Daoy (cell line): Measurements from ENCODE around the genes DOHH and GIPC3.

DNA sequence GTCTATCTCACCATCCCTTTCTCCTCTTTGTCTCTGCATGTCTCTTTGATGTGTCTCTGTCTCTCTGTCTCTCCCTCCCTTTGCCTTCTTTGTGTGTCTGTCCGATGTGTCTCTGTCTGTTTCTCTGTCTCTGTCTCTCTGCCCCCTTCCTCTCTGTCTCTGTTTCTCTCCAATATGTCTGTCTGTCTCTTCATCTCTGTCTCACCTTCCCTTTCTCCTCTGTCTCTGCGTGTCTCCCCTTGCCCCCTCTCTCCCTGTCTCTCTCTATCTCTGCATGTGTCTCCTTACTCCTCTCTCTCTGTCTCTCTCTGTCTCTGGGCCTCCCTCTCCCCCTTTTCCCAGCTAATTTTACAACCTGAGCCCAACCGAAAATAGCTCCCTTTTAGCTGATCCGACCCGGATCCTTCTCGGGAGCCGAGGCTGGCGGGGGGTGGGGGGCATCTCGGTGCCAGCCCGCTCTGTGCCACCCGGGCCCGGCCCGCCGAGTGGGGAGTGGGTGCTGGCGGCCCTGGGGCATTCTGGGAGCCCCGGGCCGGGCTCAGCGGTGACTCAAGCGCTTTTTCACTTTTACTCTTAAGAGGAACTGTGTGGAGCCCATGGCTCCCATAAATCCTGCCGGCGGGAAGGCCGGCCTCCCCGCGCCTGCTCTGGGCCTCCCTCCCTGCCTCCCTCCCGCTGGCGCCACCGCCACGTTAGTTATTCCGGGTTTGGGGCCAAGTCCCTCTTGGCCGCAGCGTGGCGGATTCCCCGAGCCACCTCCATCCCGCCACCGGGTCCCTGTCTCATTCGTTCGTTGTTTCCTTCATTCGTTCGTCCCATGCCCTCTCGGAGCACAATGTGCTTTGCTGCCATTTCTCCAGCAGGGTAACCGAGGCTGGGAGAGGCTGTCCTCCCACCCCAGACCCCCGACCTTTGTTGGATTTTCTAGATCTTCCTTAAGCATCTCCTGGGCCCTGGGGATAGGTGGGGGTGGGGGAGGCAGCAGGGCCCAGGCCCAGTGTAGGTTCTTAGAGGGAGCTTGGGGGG lies 3.0 kb downstream of the NFIC start:
- RAMPAGE, long total RNA, result no peak

GRCh38 chr19:3371403-3371936 lies 5.1 kb downstream of the NFIC start:
- RAMPAGE, long total RNA, result no peak

DNA sequence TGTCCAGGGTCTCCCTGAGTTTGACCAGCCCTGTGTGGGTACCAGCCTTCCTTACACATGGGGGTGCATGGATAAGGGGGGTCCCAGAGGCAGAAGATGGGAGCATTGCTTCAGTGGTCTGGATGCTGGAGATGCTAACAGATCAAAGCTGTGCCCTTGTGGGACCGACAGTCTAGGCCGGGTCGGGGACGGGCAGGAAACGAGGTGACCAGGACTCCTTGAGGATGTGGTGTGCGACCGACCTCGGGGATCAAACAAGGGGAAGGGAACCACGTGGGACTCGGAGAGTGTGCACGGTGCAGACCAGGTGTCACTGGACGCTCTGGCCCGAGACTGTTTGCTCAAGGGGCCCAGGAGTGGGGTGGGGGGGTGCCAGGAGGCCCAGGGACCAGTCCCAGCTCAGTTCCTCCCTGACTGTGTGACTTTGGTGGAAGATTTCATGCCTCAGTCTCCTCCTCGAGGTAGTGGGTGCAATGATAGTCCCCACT lies 6.0 kb downstream of the NFIC start:
- RAMPAGE, long total RNA, result no peak

DNA sequence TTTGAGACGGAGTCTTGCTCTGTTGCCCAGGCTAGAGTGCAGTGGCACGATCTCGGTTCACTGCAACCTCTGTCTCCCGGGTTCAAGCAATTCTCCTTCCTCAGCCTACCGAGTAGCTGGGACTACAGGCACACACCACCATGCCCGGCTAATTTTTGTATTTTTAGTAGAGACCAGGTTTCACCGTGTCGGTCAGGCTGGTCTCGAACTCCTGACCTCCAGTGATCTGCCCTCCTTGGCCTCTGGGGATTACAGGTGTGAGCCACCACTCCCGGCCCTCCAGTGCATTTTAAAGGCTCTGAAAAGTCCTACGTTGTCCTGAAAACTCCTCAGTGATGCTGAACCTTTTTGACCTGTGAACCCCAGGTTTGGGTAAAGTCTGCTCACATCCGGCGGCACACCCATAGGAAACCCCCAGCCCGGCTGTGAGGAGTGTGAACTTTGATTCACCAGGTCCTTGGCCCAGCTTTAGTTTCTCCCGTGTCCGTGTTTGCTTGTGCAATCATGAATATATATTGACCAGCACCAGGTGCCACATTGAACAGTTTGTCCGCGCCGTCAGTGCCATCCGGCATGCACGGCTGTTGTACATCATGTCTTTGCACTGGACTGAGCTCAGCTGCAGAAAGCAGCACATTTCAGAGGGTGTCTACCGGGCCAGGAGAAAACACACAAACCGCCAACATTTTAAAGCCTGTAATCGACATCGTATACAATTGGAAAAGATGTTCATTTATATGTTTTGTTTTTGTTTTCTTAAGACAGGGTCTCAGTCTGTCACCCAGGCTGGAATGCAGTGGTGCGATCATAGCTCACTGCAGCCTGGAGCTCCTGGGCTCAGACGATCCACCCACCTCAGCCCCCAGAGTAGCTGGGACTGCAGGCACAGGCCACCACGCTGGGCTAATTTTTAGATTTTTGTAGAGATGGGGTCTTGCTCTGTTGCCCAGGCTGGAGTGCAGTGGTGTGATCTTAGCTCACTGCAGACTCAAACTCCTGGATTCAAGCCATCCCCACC lies 45.3 kb downstream of the NFIC start:
- RAMPAGE, long total RNA, result no peak

DNA sequence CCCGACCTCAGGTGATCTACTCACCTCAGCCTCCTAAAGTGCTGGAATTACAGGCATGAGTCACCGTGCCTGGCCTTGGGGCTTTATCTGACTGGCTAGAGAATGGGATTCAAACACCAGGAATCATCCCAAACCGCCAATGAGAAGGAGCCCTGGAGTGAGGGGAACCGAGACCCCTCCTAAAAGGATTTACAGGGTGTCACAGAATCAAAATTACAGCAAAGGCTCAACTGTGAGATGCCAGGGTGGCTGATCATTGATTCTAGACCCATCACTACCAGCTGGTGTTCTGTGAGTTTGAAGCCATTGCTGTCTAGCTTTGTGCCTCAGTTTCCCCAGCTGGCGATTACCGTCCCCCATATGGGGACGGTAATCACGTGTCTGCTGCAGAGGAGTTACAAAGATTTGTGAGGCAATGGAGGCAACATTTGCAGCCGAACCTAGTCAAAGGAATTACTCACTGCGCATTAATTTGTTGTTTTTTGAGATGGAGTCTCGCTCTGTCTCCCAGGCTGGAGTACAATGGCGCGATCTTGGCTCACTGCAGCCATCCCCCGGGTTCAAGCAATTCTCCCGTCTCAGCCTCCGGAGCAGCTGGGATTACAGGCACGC lies 46.9 kb downstream of the NFIC start:
- RAMPAGE, long total RNA, result no peak

DNA sequence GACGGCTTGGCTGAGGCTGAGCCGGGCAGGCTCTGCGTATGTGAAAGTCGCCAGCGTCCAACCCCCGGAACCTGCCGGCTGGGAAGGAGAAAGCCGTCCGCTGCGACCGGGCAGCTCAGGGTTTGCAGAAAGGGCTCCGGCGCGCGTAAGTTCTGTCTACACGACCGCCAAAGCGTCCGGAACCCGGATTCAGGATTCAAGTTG lies 731 bp downstream of the SMIM44 start:
- RAMPAGE, long total RNA, result no peak

GRCh38 chr19:3499910-3501255 lies at the start of gene DOHH:
Gene DOHH, minus strand, starts transcription at chr19:3500674.
- RAMPAGE, long total RNA, result no peak

DNA sequence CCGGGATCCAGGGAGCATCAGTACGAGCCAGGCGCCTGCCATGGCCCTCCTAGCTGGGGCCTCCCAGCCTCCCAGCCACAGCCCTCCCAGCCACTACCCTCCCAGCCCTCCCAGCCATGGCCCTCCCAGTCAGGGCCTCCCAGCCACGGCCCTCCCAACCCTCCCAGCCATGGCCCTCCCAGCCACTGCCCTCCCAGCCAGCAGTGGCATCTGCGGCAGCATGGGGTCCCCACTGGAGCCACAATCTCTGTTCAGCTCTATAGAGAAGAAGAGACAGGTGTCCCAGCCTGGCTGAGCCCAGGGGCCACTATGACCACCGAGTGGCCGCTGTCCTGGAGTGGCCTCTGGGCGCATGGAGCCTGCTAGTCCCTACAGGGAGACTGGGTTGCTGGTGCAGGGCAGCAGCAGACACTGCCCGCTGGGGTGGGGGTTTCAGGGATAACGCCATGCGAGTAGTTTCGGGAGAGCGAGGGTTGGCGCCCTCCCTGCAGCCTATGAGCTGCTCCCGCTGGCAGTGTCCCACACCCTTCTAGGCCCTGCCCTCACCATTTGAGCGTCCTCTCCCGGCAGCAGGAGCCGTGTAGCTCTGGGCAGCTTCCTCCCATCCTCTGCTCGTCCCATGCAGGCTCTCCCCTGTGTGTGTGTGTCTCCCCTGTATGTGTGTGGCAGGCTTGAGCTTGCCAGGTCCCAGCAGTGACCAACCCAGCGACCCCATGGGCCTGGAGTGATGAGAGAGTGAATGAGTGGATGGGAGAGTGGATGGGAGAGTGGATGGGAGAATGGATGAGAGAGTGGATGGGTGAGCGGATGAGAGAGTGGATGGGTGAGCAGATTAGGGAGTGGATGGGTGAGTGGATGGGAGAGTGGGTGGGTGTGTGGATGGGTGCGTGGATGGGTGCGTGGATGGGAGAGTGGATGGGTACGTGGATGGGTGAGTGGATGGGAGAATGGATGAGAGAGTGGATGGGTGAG lies 10.8 kb upstream of the TEKTIP1 start:
- RAMPAGE, long total RNA, result no peak

DNA sequence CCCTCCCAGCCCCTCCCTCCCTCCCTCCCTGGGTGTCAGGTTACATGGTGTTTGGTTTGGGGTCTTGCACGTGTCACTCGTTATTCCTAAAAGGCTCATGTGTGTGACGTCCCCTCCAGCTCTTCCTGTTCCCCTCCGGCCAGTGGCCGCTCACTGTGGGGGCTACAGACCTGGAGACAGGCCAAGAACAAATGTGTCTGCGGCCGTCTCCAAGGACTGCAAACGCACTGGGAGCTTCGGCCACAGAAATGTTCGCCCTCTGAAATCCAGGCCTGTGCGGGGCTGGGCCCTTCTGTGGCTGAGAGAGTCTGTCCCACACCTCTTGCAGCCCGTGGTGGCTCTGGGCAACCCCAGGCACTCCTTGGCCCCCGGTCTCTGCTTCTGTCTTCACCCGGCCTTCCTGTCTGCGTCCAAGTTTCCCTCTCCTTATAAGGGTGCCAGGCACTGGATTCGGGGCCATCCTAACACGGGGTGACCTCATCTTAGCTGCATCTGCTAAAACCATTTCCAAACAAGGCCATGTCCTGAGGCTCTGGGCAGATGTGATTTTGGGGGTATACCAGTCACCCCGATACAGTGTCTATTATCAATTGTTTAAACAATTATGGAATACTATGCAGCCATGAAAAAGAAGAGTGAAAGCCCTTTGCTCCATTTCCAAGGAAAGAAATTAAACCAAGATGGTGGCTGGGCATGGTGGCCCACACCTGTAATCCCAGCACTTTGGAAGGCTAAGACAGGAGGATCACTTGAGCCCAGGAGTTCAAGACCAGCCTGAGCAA lies 502 bp downstream of the TEKTIP1 start:
- RAMPAGE, long total RNA, result no peak

DNA sequence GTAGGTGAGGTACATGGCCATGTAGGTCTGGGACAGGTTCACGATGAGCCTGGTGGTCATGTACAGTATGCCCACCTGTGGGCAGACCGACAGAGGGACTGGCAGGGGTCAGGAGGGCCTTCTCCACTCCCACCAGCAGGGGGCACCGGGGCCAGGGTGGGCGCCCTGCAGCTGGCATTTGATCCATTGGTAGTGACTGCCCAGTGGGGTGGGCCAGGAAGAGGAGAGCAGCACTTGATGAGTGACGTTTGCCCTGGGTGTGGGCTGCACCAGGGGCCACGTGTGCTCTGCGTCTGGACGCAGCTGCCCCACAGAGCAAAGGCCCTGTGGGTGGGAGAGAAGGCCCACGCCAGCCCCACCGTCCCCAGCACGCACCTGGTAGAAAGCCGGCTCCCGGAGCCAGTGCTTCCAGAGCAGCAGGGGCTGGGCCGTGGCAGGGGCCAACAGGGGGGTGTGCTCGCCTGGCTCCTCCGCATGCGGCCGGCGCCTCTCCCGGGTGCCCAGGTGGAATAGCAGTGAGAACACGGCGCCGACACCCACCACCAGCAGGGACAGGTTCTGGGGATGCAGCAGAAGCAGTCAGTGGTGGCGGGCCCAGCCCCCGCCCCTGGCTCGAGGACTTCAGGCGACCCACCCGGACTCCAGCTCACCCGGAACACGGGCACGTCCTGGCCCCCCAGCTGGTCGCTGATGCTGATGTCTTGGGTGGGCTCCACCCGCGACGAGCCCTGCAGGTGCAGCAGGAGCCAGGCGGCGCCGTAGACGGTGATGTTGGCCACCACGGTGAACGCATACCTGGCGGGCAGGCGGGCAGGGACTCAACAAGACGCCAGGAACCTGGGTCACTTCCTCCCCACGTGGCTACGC lies 8.7 kb downstream of the TEKTIP1 start:
- RAMPAGE, long total RNA, result no peak

- RAMPAGE, long total RNA, result no peak
These were observed 4.5 kb downstream of the MFSD12 start for GRCh38 chr19:3552746-3553494.

GRCh38 chr19:3574958-3575711 lies 2.4 kb downstream of the HMG20B start:
- RAMPAGE, long total RNA, result no peak

DNA sequence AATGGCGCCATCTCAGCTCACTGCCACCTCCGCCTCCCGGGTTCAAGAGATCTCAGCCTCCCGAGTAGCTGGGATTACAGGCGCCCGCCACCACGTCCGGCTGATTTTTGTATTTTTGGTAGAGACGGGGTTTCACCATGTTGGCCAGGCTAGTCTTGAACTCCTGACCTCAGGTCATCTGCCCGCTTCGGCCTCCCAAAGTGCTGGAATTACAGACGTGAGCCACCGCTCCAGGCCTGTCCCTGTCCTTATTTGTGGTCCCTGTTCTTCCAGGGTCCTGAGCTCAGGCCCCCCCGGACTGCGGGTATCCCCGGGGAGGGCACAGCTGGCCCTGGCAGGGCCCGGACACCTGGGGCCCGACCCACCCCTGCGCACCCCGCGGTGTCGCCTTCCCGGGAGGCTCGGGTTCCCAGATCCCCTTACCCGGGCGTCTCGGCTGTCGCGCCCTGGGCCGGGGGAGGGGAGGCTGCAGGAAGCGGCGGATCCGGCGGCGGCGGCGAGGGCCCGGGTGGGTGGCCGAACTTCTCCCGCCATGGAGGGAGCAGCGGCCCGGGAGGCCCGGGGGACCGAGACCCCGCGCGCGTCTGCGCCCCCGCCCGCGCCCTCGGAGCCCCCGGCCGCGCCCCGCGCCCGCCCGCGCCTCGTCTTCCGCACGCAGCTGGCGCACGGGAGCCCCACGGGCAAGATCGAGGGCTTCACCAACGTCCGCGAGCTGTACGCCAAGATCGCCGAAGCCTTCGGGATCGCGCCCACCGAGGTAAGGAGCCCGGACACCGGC lies at the start of gene GIPC3:
Gene GIPC3, plus strand, starts transcription at position 413 of the 778 bp plus-strand sequence.
- RAMPAGE, long total RNA, result no peak

DNA sequence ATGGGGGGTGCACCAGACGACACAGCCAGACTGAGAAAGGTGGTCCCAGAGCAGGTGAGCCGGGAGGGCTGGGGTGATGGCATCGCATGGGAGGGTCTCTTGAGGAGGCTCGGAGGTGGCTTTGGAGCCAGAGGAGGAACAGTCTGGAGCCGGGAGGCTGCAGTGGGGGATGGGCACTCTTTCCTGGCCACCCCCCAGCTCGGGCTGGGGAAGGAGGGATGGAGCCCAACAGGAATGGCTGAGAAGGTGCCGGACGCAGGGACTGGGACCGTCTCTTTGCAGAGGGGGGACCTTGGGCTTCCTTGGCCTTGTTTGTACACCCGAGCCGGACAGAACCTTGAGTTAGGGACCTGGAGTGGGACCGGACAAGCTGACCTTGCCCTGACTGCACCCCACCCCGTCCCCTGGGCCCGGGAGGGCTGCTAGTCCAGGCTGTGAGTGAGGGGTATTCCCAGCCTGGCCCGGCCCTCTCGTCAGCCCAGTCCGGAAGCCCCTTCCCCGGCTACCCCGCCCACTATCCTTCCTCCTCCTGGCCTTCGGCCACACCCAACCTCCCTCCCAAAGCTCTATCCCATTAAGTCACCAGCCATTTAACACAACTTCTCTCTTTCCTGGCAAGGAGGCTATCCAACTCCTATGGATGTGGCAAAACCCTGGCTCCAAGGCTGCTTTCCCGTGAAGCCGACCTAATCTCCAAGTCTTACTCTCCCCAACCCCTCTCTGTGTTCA lies 845 bp upstream of the TBXA2R start:
- RAMPAGE, long total RNA, result no peak

DNA sequence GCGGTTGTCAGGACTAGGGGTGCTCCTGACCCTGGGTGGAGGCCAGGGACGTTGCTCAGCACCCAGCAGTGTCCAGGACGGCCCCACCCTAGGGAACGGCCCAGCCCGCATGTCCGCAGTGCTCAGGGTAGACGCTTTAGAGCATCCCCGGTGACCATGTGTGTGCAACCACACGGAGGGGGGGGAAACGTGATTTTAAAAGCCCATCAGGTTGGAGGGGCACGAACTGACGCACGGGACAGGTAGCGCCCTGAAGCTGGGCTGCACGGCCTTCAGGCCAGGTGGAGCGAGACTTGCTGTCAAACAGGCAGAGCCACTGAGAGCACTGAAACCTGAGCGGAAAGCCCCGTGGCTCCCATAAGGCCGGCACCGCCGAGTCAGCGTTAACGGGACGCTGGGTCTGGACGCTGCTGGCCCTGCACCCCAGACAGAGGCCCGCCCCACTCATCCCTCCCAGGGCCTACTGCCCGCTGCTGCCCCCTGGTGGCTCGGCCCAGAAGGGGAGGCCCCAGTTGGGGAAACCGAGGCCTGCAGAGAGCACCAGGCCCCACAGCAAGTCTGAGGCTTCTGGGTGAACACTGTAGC lies 8.2 kb downstream of the CACTIN start:
- RAMPAGE, long total RNA, result no peak

DNA sequence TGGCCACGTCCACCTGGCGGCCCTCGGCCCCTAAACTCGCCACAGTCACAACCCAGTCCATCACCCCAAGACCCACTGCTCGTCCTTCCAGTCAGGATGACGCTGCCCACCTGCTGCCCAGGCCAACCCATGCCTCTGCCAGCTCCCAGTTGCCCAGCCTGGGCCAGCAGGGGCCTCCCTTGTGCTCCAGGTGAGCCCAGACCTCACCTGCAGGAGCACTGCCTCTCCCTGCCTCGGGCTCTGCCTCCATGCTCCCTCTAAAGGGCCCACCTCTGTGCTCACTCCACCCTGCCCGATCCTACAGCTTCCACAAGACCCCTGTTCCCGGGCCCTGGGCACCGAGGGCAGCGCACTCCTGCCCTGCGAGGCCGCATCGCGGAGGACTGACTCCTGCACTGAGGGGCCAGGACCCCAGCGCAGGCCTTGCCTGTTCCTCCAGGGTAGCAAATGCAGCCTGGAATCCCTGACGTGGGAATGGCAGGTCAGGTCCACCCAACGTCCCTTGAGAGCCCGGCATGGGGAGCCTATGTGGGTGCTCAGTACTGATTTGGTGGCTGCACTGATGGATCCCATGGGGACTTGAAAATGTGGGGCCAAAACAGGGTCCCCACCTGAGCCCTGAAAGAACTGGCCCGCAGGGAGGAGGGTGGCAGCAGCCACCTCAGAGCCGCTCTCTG lies 8.1 kb upstream of the CACTIN start:
- RAMPAGE, long total RNA, result no peak

DNA sequence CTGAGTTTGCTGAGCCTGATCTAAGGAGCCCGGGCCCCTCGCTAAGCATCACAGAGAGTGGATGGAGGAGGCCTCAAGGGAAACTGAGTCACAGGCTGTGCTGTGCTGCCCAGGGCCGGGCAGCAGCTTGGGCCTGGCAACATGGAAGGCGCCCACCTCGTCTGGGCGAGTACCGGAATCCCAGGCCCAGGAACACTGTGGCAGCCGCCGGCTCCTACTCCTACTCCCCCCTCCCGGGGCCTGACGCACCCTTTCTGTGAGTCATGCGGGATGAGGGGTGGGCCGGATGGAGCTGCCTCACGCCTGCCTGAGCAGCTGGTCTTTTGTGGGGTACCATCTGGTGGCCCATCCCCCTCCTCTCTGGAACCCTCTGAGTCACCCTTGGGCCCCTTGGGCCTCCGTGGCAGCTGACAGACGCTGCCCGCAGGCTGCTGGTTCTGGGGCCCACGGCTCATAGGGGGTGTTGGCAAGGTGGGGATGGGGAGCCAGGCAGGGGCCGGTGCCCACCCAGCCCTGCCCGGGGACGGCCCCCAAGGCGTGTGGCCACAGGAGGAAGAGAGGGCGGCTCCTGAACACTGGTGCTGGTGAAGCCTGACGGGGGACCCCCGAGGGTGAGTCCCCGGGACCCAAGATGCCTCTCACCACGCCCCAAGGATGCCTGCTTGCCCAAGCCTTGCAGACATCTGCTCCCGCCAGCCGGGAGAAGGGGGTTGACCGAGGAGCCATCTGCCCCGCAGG lies 29.2 kb upstream of the CACTIN start:
- RAMPAGE, long total RNA, result no peak

- RAMPAGE, long total RNA, result no peak
These were observed 3.0 kb upstream of the MATK start for GRCh38 chr19:3789162-3789531.

- RAMPAGE, long total RNA, result no peak
These were observed 18.3 kb downstream of the NMRK2 start for GRCh38 chr19:3950828-3951933.

- RAMPAGE, long total RNA, result no peak
These were observed 1.9 kb downstream of the DAPK3 start for GRCh38 chr19:3969080-3969356.